LHCN-M2 (cell line): ENCODE results near the gene PGAP1.

DNA sequence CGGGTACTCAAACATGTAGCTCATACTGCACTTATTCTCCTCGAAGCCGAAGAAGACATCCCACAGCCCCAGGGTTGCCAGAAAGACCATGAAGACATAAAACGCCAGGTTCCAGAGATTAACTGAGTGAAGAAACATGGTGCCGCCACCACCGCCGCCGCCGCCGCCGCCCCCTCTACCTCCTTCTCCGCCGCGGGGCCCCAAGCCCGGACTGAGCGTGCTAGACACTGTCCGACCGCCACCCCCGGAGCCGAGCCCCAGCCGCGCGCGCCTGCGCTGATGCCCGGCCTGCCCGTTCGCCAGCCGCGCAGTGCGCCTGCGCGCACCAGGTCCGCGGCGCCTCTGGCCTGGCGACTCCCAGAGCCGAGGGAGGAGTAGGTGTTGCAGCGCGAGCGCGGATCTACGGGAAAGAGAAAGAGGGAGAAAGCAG, at the start of gene PGAP1:
Gene PGAP1 (minus strand): TSS at position 229 of the 430 bp plus-strand sequence.
- RAMPAGE, long total RNA: no peak

DNA sequence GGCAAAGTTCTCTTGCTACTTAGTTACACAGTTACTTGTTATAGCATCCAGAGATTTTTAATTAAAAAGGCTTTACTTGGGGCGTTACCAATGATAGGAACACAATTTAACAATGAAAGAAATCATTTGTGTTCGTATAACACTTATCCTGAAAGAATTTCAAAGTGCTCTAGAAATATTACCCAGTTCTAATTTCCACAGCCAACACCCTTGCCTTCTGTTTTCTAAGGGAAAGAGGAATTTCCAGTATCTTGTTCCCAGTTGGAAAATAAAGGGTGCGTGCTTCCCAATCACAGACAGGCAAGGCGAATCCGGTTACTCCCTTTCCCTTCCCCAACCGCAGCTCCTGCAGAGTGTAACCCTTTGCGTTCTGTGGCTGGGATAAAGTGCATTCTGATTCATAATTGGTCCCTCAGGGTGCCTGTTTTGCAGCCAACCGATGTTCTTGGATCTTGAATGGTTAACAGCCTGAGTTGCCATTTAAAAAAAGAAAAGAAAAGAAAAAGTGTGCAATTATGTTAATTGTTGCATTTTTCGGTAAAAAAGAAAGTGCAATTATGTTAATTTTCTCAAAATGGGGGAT, 40.6 kb upstream of the PGAP1 start:
- RAMPAGE, long total RNA: no peak

DNA sequence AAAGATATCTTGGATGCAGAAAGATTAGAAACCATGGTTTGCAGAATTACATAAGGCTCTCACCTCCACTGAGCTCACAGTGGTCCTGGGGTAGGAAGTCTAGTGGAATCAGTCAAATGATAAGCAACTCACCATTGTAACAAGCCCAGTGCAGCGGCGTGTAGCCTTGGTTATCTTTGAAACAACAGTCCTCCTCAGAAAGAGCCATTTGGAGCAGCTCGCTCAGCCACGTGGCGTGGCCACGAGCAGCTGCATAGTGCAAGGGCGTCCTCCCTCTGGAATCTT, 79.0 kb upstream of the PGAP1 start:
- RAMPAGE, long total RNA: no peak

- RAMPAGE, long total RNA: no peak
Measured at GRCh38 chr2:197158516-197159268, 151.9 kb downstream of the ANKRD44 start.

- RAMPAGE, long total RNA: no peak
Measured at GRCh38 chr2:197163867-197165021, 146.3 kb downstream of the ANKRD44 start.

DNA sequence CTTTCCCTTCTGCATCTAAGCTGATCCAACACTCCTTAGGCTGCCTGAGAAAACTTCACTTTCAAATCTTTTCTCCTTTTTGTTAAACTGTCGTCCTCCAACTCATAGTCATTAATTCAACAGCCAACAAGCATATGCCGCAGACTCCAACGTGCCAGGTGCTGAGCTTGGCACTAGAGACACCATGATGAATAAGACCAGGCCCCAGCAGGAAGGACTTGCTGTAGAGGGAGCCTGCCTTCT, 51.1 kb downstream of the ANKRD44 start:
- RAMPAGE, long total RNA: no peak

GRCh38 chr2:197307326-197307762, 3.2 kb downstream of the ANKRD44 start:
- RAMPAGE, long total RNA: no peak

- RAMPAGE, long total RNA: no peak
Measured at GRCh38 chr2:197415703-197417097, 18.6 kb downstream of the SF3B1 start.

DNA sequence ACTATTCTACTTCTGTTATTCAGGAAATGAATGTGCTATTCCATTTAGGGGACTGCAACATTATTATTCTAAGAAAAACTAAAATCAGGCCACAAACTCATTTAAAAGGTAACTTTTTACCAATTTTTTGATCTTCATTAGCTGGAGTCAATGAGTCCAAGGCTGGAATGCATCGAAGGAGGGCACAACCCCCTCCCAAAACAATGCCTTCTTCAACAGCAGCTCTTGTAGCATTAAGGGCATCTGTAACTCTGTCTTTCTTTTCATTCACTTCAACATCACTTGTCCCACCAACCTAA, 11.5 kb downstream of the HSPD1 start:
- RAMPAGE, long total RNA: no peak

DNA sequence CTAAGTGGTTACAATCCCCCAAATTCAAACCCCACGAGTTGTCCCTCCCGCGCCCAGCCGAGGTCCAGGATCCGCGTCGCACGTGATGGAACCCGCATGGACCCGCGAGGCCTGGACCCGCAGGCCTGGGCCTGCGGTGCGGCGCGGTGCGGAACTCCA, 237 bp downstream of the HSPD1 start:
- RAMPAGE, long total RNA: no peak

DNA sequence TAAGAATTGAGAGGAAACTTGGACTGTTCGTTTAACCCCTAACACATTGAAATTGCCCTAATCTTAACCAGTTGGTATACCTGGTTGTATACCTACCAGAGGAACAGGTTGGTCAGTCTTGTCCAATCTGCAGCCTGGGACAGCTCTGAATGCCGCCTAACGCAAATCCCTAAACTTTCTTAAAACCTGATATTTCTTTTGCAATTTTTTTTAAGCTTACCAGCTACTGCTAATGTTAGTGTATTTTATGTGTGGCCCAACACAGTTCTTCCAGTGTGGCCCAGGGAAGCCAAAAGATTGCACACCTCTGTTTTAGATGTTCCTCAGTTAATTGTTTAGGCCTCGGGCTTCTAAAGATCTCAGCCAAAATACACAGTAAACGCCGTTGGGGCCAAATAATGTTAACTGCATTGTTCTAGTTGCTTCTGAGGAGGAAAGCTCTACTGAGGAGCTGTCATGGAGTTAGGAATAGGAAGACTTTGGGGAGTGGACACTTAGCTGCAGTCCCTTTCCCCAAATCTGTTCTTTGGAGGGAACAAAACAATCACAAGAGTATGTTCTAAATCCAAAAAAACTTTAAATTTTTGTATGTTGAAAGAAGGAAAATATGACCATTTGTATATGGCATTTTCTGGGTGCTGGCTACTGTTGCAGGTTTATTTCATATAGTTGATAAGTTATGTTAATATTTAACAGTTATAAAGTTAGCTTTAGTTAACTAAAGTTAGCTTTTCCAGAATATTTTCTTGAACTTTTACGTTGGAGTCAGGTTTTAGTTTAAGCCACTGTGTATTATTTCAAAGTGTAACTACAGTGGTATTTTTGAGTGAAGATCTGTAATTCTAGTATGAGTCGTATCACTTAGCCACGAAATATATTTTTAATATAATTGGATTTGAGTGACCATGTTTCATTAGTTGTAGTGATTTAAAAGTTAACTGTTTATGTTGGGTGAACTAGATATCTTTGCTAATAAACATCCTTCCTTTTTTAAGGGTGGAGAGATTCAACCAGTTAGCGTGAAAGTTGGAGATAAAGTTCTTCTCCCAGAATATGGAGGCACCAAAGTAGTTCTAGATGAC, 2.2 kb downstream of the HSPE1 start:
- RAMPAGE, long total RNA: no peak

GRCh38 chr2:197569084-197569448, 53.2 kb downstream of the MOB4 start:
- RAMPAGE, long total RNA: no peak

GRCh38 chr2:197673010-197673469, 2.3 kb downstream of the RFTN2 start:
- RAMPAGE, long total RNA: no peak

DNA sequence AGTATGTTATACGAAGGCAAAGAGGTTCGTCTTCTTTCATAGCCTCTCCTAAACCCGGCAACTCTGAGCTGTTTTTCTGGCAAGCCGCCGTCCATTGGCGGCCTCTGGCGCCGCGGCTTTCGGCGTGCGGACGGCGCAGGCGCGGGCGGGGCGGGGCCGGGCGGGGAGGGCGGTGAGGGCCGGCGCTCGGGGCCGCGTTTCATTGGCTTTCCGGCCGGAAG, 156 bp upstream of the MARS2 start:
- RAMPAGE, long total RNA: no peak

- RAMPAGE, long total RNA: no peak
Measured at GRCh38 chr2:197728229-197729053, 23.3 kb downstream of the MARS2 start.

DNA sequence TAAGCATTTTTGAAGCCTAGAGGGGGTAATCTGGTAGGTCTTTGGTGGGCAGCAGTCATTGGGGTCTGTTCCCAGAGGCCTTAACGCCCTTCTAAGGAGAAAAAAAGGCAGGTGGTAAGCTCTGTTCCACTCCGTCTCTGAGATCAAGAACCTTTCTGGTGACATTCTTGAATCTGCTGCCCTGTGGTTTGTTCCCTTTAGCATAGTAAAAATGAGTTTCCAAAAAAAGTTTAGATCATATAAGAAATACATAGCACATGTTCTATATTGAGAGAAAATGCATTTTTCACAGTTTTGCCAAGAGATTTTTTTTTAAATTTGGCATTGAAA, 3.0 kb downstream of the PLCL1 start:
- RAMPAGE, long total RNA: no peak

- RAMPAGE, long total RNA: no peak
Measured at GRCh38 chr2:197893792-197894233, 89.4 kb downstream of the PLCL1 start.

GRCh38 chr2:198084608-198085487, 280.5 kb downstream of the PLCL1 start:
- RAMPAGE, long total RNA: no peak

- RAMPAGE, long total RNA: no peak
Measured at GRCh38 chr2:199418863-199419510, 38.8 kb downstream of the SATB2 start.

- RAMPAGE, long total RNA: no peak
Measured at GRCh38 chr2:199456707-199457740, 715 bp downstream of the SATB2 start.